Mesenchymal stem cell of the bone marrow (primary cell): ENCODE measurements around a stretch of chr1.

DNA sequence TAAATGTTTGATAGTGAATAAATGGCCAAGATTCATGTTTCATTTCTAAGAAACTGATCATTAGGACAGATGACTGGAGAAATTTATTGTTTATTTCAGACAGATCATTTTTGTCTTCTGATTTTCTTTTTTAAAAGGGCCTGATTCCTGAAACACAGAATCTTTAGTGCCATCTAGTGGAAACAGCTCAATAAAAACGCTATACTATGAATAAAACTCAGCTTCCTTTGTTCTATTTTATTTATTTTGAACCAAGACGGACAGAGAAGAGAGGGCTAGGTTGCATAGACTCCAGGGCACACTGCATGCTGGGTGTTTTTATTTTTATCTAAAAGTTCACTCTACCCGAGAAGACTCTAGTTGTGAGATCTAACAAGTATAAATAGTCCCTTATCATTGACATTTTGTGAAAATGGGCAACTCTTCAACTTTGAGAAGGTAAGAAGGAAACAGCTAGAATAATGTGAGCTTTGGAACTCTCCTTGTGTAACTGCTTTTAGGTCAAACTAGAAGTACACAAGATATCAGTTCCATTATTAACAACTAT, 7.1 kb upstream of the TRIM45 start:
- CAGE, long polyA plus RNA = no peak

DNA sequence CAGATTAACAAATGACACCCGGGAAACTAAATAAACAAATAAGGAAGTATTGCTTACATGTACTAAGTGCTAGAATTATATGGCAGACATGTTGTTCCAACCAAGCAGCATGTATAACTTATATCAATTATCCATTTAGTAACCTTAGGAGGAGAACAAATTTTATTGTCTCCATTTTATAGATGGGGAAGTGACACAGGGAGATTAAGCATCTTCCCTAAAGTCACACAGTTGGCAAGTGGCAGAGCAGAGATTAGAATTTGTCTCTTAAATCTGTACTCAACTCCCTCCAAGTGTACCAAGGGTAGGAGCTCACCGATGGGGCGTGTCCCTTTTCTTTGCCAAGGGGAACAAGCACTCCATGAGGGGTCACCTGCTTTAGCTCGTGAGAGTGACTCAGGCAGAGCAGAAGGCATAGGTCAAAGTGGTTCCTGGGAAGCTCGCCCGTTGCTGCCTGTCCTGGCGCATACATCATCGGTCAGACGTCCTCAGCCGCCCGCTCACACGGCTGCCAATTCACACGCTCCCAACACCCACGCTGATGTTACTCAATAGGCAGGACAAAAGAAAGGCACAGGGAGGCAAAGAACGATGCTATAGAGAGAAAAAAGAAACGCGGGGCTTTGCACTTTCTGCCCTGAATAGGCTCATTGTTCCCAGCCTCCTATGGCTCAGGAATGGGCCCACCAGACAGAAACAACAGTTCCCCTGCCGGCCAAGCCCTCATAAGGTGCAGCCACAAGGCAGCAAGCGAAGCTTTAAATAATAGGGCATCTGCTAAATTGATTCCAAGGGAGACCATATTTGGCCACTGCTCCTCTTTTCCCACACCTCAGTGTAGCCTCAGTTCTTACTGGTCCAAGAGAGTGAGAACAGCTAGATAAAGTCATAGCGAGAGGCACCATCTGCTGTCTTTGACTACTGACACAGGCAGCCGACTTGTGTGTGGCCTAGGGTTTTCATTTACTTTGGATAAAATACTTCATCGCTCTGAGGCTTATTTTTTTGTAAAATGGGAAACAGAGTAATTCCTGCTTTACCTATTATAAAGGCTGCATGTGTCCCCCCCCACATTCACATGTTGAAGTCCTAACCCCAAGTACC, 38.8 kb downstream of the VTCN1 start:
- CAGE, long polyA plus RNA = no peak

- CAGE, long polyA plus RNA = no peak
Observed at GRCh38 chr1:117237497-117238293, 27.0 kb upstream of the VTCN1 start.

DNA sequence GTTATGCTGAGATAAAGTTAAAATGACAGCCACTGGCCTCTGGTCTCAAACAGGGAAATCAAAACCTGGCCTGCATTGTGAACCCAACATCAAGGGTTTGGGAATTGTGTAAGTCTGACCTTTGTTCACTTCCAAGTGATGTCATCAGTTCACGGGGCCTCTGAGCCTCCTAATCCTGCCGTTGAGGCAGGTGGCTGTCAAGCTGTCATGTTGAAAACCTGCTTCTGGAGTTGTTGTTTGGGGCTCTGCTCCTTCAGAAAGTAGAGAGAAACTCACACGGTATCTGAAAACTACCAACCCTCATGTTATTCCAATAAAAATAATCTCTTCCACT, 61.0 kb upstream of the TENT5C start:
- CAGE, long polyA plus RNA = no peak

DNA sequence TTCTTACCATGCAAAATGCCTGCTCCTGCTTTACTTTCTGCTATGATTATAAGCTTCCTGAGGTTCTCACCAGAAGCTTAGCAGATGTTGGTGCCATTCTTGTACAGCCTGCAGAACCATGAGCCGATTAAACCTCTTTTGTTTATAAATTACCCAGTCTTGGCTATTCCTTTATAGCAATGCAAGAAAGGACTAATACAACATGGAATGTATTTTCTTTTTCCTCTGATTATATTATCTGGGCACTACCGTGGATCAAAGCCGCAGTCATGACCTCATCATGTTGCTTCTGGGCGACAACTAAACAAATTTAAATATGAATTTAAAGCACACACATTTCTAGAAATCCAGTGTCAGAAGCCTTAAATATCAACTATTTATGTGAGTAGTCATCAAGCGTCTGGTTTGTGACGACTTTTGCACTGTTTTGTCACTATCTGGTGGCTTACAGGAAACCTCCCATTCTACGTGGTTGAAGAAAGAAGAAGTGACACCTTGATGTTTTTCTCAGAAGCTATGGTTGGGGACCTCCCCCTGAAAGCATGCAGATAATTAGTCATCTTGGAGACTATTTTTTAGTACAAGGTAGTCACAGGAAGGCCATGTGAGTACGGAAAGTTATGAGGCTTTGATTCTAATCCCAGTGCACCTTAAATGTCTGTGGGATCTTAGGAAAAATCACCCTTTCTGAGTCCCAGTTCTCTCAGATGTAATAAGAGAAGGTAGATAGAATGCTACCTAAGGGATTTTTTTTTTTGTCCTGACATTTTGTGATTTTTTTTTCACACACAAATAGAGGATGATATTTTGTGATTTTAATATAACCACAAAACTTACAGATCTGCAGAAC, 58.4 kb downstream of the TENT5C start:
- CAGE, long polyA plus RNA = no peak

DNA sequence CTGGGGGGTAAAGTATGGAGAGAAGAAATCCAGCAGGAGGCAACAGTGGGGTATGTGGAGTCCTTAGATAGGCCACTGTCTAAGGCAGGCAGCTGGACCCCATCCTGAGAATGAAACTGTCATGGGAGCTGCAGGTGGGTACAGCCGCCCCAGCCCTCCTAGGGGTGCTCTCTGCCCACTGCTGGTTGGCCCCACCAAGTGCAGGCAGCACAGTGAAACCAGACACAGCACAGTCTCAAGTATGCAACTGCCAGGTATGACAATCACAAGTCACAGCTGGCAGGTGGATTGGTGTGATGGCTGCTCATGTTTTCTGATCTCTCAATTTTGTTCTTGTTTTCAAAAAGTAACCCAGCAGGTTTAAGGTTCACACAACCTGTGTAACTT, 80.6 kb downstream of the TENT5C start:
- CAGE, long polyA plus RNA = no peak

- CAGE, long polyA plus RNA = no peak
Observed at GRCh38 chr1:117735041-117735487, 129.2 kb downstream of the TENT5C start.

GRCh38 chr1:117899024-117899400, 30.4 kb downstream of the GDAP2 start:
- CAGE, long polyA plus RNA = no peak

DNA sequence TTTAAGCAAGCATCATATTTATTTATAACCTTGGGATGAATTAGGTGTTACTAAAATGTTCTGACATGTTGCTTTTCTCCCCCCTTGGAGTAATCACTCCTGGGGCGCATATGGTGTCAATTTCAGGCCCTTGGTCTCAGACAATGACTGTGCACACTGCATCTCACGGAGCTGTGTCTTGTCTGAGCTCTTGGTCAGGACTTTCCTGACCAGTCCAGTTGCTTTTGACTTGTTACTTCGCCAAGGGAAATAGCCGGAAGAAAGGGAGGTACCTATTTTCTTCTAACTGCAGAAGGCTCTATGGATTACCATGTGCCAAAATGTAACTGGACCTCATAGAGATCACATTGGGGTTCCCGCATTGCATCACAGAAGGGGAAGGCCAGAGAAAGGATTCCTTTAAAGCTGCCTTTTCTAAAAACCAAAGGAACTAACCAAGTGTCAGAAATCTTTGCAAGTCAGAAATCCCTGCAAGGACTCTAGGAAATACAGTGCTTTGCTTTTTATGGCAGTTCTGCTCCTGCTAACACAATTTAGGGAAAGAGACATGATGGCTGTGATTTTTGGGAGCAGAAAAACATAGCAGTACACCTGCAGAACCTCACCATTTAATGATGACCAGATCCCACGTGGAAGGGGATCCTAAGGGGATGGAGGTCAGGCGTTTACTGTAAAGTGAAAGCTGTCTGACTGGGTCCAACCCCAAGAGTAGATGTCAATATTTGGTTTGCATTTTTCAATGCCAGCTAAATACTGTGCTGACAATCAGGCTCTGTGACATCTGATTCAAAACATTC, 68.5 kb downstream of the SPAG17 start:
- CAGE, long polyA plus RNA = no peak

DNA sequence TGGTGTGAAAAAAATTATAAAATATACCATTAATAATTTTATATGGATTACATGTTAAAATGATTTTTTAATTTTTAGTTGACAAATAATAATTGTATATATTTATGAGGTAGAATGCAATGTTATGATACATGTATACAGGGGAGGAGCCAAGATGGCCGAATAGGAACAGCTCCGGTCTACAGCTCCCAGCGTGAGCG, 136.0 kb downstream of the TBX15 start:
- CAGE, long polyA plus RNA = no peak

- CAGE, long polyA plus RNA = no peak
Observed at GRCh38 chr1:119000241-119001073, 12.3 kb upstream of the TBX15 start.

DNA sequence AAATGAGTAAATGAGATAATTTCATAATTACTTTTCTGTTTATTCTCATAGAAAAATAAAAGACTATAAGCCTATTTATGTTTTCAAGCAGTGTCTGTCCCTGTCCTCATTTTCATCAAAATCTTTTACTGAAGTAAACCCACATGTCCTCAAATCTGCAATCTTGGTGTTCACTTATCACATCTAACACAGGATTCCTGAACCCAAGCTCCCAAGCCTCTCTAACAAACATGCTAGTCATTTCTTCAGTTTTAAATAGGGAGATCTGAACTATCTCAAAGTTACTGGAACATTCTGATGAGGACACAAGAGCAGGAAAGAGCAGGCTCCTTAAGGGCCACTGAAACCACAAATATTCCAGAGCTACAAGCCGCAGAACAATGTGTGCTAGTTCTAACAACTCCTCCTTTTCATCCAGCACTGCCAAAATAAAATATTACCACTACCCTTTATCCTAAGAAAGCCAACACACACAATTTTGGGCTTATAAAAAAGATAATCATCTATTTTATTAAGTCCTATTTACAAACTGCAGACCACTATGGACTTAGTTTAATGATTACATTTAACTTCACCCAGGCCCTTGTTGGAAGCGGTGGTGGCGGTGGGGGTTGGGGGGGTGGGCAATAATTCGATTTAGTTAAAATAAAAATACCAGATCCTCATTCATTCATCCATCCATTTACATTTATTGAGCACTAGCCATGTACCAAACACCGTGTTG, 38.8 kb downstream of the WARS2 start:
- CAGE, long polyA plus RNA = no peak

GRCh38 chr1:119140880-119141551, 563 bp upstream of the WARS2 start:
- CAGE, long polyA plus RNA = no peak

DNA sequence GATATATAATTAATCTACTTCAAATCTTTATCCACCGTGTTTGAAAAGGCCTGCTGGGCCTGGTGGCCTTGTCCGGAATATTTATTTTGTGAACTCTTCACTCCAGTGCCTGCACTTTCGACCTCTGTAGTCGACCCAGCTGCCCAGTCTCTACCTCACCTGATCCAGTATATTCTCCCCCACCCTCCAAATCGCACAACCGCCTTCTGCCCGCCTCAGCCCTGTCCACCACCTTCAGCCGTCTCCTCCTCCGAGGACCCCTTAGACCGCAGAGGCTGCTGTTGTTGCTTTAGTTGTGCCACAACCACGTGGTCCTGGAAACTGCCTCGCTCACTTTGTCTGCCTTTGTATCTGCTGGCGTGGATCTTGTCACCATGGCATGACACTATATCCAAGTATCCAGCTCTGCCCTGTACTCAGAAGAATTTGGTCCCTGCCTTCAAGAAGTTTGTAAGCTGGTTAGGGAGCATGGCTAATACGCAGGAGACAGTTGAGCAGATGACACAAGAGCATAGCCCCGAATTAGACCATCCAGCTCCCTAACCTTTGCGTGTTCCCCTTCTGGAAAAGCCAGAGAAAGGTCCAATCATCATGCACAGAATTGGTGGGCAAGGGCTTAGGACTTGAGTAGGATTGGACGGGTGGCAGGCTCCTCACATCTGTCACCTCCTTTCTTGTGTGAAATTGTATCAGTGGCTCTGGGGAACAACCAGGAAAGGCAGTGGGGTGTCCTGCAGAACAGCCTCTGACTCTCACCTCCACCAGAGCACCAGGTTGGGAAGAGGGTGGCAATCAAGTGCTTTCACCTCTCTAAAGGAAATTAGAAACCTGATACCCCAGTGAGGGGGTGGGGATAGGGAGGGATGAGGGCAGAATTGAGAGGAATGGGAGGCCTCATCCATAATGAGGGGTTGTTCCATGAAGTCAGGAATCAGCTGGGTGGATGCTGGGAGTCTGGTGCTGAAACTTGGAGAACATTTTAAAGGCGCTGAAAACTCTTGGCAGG, 1.6 kb downstream of the PHGDH start:
- CAGE, long polyA plus RNA = no peak

- CAGE, long polyA plus RNA = no peak
Observed at GRCh38 chr1:119917482-119918036, 21.2 kb upstream of the ADAM30 start.

GRCh38 chr1:119973912-119974537, 77.7 kb upstream of the ADAM30 start:
- CAGE, long polyA plus RNA = no peak

DNA sequence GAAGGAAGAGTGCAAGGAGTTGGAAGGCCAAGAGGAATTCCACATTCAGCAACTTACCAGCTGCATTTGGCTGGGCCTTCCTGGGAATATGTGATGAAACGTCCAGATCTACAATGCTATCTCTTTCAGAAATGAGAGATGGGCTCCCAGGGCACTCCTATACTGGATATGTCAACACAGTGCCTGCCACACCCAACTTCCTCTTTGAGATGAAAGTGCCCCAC, 31.0 kb upstream of the NOTCH2 start:
- CAGE, long polyA plus RNA = no peak

- CAGE, long polyA plus RNA = no peak
Observed at GRCh38 chr1:120109093-120109492, 39.6 kb upstream of the NOTCH2 start.

DNA sequence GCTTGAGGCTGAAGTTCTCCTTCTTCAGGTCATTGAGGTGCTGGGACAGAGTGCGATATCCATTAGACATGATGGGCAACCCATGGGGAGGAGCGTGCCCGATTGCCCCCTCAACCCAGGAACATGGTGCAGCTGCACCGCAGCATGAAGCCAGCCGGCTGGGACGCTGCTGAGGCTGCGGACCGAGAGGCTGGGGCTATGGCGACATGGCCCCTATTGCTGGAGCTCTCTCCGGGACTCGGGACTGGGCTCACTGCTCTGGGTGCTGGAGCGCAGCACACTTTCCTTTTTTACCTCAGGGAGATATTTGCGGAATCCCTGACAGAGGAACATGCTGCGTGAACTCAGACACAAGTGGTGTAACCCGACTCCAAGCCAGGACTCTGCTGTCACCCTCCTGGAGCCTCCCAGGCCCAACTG, 103.3 kb upstream of the NOTCH2NLR start:
- CAGE, long polyA plus RNA = no peak

DNA sequence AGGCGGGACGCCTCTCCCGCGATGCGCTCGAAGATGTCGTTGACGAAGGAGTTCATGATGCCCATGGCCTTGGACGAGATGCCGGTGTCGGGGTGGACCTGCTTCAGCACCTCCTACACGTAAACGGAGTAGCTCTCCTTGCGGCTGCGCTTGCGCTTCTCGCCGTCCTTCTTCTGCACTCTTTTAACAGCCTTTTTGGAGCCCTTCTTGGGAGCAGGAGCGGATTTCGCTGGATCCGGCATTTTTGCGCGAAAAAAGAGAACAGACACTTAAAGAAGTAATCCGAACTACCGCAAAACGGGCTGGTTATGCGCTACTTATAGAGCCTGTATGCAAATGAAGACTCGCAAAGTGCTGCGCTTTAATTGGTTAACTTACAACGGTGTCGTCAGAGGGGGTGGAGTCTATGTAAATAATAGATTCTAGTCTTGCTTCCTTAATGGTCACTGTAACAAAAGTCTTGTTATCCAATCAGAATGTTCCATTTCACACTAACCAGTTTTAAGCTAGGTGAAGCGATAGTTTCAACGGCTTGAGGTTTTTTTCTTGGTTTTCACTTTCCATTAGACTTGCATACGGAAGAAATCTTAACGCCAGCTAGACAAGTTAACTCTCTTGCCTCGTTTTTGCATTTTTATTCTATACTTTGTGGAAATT, 67.0 kb downstream of the FAM72B start:
- CAGE, long polyA plus RNA = no peak